Pulmonary lymph node (tissue), 1 donor: ENCODE results near the gene AP3M1.

DNA sequence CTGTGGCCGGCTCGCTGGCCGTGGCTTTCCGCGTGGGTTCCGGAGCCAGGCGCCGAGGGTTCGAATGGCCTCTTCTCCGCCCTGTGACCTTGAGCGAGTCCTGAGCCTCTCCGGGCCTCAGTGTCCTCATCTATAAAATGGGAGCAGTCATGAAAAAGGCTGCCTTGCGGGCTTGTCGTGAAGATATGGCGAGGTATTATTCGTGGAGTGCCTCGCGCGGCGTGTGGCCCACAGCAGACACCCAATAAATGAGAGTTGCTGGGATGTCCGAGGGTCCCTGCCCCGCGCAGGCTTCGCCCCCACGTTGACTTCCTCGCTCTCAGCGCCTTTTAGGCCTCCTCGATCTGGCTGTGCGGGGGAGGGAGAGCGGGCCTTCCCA, 522 bp downstream of the VCL start:
- PRO-cap, result no peak

GRCh38 chr10:74047789-74048195, 49.9 kb downstream of the VCL start:
- PRO-cap, result no peak

- PRO-cap, result unidirectional peak, minus-strand start at chr10:74150795; bidirectional peak, plus-strand start at chr10:74151224, minus-strand start at chr10:74151038
Measured at GRCh38 chr10:74150238-74151127, at the start of gene AP3M1. AP3M1 (minus strand) TSS chr10:74150828.

GRCh38 chr10:74418071-74418594, 267.1 kb downstream of the ADK start:
- PRO-cap, result no peak

- PRO-cap, result no peak
Measured at GRCh38 chr10:74418630-74419019, 267.6 kb downstream of the ADK start.

- PRO-cap, result no peak
Measured at GRCh38 chr10:74819259-74819458, 7.2 kb upstream of the KAT6B start.

- PRO-cap, result no peak
Measured at GRCh38 chr10:75028272-75029492, 44.8 kb downstream of the DUSP29 start.

DNA sequence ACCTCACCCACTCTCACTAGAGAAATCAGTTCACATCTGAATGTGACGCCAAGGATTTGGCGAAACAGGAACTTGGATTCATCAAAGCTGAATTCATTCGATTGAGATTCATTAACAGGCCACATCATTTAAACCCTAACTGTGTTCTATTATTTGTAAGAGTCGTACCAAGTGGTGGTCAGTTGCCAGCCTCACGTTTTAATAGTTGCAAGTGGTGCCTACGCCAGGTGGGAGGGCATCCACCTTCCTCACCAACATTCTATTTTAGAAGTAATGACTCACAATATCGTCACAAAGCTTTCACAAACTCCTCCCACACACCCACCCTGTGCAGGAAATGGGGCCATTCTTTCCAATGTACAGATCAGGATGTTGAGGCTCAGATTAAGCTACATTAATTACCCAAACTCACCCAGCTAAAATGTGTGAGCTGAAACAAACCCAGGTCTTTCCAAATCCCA, 39.4 kb downstream of the DUSP29 start:
- PRO-cap, result no peak

- PRO-cap, result no peak
Measured at GRCh38 chr10:75062362-75062836, 11.0 kb downstream of the DUSP29 start.

DNA sequence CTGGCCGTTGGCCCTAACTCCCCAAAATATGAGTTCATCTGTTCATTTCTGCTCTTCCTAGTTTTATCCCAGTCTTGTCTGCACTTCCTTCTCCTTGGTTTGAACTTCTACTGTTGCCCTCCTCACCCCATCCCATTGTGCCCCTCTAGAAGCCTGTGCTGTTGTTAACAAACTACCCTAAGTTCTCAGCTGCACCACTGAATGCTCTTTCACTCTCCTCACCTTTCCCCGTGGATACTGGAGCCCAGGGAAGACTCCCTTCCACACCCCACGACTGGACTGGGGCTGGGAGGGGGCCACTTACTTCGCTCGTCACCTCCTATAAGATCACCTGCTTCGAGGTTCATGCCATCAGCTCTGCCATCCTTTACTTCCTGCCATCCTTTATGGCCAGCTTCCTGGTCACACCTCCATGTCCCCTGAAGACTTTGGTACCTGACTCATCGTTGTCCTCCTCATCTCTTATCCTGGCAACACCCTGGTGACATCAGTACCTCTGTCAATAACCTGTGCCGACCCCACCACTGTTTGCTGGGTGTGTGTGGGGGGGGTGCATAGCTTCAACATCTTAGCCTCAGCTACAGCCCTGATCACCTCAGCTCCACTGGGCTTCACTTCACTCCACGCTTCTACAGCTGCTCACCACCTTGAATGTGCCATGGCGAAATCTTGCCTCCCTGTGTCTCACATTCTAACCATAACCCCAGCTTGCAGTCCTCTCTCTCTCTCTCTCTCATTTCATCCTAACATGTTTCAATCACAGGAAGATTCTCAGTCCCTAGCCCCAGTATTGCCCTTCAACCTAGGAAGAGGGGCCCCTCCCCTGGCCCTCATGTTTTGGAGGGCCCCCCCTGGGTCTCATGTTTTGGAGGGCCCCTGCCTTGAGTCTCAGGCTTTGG, 8.7 kb upstream of the VDAC2 start:
- PRO-cap, result no peak

GRCh38 chr10:75375895-75376353, 25.6 kb downstream of the ZNF503 start:
- PRO-cap, result no peak

- PRO-cap, result no peak
Measured at GRCh38 chr10:75399482-75399715, 2.2 kb downstream of the ZNF503 start.

- PRO-cap, result bidirectional peak, plus-strand start at chr10:75402002, minus-strand start at chr10:75401764; bidirectional peak, plus-strand start at chr10:75402477, minus-strand start at chr10:75402415
Measured at GRCh38 chr10:75401833-75402513, 409 bp upstream of the ZNF503 start.

DNA sequence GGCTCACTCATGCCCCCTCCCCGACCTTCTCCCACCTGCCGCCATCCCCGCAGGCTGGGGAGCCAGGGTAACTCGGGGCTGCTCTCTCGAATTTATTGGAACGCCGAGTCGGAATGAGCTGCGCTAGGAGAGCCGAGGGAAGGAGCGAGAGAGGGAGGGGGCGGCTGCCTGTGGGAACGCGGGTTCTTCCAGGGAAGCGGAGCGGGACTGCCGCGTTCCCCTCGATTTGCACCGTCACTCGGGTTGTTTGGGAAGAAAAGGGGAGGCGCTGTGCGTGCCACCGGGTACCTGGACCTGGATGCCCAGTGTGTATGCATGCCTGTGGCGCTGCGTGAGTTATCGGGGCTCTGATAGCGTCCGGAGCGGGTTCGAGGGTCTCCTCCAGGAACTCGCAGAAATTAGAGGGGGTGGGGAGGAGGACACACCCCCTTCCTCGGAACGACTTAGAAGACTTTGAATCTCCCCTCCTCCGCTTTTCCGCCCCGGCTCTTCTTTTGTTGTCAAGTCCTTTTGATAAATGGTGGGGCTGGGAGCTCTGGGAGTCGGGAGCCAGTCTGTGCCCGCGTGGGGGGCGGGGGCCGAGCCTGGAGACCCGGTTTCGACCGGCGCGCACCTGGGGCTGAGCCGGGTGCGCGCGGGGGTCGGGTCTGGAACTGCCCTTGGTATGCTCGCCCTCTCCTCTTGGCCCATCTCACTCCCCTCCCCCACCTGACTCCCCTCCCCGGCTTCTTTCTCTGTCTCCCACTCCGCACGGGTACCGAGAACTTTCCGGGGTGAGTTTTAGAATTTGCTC, 1.9 kb upstream of the ZNF503 start:
- PRO-cap, result no peak

- PRO-cap, result no peak
Measured at GRCh38 chr10:75428405-75429029, 2.9 kb upstream of the LRMDA start.

DNA sequence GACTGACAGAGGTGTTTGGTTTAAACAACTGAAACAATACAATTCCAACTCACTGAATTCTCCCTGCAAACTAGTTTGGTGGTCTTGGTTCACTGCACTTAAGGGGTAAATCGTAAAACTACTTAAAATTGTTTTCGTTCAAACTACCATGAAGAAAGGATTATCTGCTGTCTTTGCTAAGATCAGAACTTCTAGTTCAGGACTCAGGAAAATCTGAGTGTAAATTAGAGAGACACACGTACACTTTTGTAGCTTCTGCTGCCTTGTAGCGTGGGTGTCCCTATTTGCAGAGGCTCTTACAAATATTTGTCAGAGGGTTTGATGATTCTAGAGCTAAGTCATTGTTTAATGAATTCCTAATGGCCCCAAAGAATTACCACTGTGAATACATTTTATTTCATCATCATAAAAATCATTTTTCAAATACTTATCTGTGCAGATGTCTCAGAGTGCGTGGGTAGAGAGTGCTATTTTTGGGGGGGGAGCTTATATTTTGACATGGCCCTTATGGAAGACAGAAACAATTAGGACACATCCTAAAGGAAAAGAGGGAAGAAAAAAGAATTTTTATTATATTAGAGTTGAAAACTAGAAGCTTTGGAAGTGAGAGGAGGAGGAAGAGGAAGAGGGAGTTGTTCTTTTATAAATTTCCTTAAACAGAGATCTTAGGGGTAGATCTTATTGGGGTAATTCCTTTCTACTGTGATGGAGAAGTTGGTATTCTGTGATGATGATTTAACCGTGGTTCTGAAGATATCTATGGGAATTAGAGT, 315.0 kb downstream of the LRMDA start:
- PRO-cap, result no peak

DNA sequence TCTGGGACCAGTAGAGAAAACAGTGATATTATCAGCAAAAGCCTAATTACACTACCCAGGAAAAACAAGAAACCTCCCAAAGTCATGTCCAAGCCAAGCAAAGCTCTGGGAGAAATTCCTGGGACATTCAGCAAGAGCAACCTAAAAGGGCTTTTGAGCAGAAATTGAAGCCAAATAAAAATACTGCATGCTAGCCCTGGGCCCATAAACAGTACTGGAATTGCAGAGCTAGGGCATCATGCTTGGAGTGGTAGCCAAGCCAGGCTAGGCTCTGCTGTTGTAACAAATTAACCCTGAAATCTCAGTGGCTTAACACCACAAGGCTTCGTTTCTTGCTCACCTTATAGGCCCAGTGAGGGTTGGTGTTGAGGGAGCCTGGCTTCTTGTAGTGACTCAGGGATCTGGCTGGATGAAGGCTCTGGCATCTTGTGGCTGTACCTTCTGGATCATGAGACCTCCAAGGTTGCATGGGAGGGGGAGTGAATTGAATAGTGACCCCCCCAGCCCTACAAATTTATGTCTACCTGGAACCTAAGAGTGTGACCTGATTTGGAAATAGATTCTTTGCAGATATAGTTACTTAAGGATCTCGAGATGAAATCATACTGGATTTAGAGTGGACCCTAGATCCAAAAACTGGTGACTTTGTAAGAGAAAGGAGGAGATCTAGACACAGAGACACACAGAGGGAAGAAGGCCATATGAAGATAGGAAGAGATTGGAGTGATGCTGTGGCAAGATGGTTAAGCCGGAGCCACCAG, 348.1 kb downstream of the LRMDA start:
- PRO-cap, result no peak

DNA sequence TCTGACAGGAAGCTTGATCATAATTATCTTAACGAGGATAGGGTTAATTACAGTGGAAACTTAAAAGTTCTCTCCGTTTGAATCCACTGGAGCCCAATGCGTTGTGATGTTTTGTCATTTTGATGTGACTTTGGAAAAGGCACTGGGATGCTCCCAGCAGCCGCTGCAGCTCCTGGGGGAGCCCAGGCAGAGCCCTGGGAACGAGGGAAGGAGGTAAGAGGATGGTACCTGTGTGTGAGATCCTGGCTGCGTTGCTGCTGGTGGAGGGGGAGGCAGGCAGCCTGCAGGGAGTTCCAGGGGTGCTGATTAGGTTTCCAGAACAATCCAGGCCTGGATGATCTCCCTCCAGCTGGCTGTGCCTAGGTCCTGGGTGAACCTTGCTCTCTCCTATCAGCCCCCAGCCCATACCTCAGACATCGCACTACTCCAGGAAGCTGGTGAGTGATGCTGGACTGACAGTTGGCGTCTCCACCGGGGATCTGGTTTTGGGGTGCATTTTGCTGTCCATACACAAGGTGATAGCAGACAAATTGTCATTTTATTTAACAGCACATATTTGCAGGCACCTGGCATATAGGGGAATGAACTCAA, 601.1 kb downstream of the LRMDA start:
- PRO-cap, result no peak

GRCh38 chr10:76033099-76034303, 602.1 kb downstream of the LRMDA start:
- PRO-cap, result no peak

DNA sequence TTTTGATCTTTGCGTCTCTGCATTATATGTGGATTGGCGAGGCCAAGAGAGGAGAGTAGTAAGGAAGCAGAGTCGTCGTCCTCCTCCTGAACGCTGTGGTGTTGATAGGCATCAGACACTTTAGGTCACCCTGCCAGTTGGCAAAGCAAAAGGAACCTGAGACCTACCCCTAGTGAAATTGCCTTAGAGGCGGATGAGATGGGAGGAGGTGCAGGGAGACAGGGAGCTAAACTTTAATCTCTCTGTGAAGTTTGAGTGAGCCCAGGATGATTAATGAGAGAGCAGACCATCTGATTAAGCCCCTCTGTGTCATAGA, 683.9 kb downstream of the LRMDA start:
- PRO-cap, result no peak